OCI-LY7 (cell line): ENCODE results near the gene FAM181B.

- PRO-cap = no peak
- RAMPAGE, long total RNA = no peak
Observed at GRCh38 chr11:78080589-78081463, 1.2 kb upstream of the NDUFC2 start.

- PRO-cap = no peak
- RAMPAGE, long total RNA = no peak
Observed at GRCh38 chr11:78215853-78216471, 27.2 kb downstream of the USP35 start.

GRCh38 chr11:78416154-78416808 lies 1.3 kb downstream of the GAB2 start:
- PRO-cap = no peak
- RAMPAGE, long total RNA = no peak

DNA sequence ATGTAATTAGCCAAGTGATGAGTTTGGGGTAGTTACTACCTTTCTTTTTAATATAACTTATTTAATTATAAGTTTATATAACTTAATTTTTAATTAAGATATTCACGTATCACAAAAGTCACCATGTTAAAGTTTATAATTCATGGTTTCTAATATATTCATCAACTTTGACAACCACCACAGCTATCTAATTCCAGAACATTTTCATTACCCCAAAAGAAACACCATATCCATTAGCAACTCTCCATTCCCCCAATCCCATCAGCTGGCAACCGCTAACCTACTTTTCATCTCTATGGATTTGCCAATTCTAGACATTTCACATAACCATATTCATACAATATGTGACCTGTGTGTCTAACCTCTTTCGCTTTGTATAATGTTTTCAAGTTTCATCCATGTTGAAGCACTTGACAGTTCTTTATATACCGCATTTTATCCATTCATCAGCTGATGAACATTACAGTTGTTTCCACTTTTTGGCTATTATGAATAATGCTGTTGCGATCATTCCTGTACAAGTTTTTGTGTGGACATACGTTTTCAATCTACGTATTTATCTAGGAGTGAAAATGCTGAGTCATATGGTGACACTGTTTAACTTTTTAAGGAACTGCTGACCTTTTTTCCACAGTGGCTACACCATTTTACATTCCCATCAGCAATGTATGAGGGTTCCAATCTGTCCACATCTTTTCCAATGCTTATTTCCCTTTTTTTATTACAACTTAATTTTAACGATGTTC lies 6.5 kb upstream of the GAB2 start:
- PRO-cap = no peak
- RAMPAGE, long total RNA = no peak

GRCh38 chr11:78426300-78426499 lies 8.6 kb upstream of the GAB2 start:
- PRO-cap = no peak
- RAMPAGE, long total RNA = no peak

DNA sequence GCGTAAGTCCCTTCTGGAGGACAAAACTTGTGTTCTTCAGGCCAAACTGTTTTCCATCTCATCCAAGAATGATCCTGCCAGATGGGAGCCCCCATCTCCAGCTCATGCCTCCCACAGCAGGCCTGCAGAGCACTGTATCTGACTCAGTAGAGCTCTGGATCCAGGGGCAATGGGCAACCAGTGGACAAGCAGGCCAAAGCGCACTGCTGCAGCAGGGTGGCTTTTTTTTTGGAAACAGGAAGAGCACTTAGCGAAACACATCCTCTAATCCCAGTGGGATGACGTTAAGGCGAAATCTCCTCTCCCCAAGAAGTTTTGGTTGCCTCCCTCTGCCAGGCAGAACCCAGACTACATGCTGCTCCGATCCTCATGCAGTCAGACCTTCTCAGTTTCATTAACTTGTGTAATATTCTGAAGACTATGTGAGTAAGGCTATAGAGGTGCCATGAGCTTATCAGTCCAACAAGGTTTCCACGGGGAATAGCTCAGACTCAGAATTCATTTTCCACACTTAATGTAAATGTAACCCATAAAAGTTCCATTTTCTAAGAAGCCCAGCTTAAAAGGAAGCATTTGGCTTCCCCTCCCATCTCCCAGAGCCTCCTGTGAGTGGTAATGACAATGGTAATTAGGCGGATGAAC lies 81.3 kb upstream of the NARS2 start:
- PRO-cap = no peak
- RAMPAGE, long total RNA = no peak

GRCh38 chr11:78810280-78810610 lies 235.6 kb upstream of the NARS2 start:
- PRO-cap = no peak
- RAMPAGE, long total RNA = no peak

DNA sequence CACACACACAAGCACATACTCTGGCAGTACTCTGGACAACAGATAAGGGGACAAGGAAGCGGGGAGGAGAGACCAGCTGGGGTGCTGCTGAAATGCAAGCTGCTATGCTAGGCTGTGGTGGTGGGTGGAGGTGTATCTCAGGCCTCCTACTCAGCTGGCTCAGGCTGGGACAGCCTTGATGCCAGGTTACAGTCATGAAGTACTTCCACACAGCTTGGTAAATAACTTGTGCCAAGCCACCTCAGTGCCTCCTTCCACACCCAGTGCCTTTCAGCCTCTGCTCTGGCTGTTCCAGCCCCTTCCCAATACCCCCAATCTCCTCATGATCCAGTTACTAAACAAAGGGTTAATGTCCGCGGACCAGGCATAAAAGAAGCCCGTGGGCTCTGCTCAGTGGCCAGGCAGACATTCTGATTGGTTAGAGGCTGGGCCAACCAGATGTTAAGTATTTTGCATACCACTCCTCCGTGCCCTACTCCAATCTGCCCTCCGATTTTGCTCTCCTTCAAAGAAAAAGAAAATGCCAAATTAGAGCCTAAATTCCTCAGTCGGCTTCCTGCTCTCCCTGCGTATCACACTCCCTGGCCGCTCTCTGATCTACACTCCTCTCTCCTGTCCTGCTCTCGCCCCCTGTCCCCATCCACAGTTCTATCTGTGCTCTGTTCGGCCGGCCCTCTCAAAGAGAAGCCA lies 373.9 kb downstream of the TENM4 start:
- PRO-cap = no peak
- RAMPAGE, long total RNA = no peak

DNA sequence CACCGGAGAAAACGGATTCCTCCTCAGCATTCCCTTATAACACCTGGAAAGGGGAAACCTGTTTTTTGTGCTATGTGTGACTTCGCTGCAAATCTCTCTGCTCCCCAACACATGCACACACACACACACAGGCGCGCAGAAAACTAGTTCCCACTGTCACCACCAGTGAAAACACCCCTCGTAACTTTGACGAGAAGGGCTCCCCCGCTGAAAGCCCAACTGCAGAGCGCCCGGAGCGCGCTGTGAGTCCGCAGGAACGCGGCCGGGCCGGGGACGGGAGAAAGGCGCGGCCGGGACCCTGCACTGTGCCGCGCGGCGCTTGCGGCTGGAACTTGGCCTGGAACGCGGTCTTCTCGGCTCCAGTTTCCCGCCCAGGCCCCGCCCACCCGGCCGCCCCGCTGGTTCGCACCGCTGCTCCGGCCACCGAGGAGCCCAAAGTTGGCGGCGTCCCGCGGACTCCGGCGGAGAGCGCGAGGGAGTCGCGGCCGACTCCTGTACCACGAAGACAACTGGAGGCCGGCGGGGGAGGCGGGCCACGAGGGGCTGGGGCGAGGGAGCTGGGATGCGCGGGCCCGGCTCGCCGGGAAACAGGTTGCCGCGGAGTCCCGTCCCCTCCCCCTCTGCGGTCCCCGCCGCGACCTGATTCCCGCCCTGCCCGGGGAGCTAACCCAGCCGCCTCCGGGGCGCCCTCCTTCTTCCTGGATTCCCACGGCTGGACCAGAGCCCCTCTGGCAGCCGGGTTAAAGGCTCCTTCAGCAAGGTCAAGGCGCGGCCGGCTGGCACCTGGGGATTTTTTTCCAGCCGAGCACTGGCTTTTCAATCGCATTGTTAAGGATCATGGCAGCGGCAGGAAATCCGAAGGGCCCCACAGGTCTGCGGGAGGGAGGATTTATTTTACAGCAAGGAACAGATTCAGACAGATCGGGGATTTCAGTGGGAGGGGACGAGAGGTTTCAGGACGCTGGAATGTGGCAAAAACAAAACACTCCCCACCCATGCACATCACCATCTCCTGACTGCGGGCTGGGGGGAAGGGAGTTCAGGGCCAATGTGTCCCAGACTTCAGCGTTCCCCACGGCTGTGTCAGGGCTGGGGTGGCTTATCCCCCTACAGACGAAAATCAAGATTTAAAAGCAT lies 3.3 kb downstream of the TENM4 start:
- PRO-cap = no peak
- RAMPAGE, long total RNA = no peak

DNA sequence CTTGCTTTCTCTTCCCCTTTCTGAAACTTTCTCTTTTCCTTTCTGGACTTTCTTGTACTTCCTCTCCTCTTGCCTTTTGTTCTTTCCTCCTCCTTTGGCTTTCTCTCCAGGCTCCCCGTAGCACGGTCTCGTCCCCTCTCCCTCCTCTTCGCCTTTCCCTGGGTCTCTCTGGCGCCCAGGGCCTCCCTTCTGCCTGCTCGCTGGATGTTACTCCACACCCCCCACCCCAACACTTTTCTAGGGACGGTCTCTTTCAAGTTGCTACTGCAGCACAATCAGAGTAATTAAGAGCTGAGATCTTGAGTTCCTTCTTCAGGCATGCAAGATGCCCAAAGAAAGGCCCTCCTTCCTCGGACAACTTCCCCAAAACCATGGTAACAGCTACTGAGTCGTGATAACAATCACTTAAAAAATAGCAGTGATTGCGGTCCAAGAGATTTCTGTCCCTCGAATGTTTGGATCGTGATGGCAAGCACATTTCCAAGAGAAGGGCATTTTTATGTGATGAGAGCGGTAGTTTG lies 546 bp upstream of the TENM4 start:
- PRO-cap = no peak
- RAMPAGE, long total RNA = no peak

DNA sequence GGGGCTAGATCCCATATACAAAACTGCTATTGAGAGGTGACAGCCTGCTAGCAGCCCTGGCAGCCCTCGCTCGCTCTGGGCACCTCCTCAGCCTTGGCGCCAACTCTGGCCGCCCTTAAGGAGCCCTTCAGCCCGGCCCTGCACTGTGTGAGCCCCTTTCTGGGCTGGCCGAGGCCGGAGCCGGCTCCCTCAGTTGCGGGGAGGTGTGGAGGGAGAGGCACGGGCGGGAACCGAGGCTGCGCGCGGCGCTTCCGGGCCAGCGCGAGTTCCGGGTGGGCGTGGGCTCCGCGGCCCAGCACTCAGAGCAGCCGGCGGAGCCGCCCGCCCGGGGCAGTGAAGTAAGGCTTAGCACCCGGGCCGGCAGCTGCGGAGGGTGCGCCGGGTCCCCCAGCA lies 330.0 kb downstream of the FAM181B start:
- PRO-cap = no peak
- RAMPAGE, long total RNA = no peak

- PRO-cap = no peak
- RAMPAGE, long total RNA = no peak
Observed at GRCh38 chr11:82733022-82734062, at the start of gene FAM181B. Gene FAM181B (minus strand): TSS chr11:82733864.

- PRO-cap = no peak
- RAMPAGE, long total RNA = no peak
Observed at GRCh38 chr11:83019804-83020363, 51.8 kb downstream of the RAB30 start.

GRCh38 chr11:83070275-83070694 lies 1.4 kb downstream of the RAB30 start:
- PRO-cap = no peak
- RAMPAGE, long total RNA = no peak

- PRO-cap = unidirectional peak, minus-strand start at chr11:83073315; unidirectional peak, minus-strand start at chr11:83073357
- RAMPAGE, long total RNA = no peak
Observed at GRCh38 chr11:83073267-83073640, 1.6 kb upstream of the RAB30 start.

- PRO-cap = no peak
- RAMPAGE, long total RNA = no peak
Observed at GRCh38 chr11:83116220-83116550, 40.7 kb upstream of the PCF11 start.

DNA sequence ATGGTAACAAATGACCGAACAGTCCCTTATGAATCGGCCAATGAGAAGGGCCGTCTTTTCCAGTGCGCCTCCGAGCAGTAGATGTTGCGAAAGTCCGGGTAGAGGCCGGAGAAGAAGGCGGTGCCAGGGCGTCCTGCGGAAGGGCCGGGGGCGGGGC lies 168 bp upstream of the PCF11 start:
- PRO-cap = bidirectional peak, plus-strand start at position 89 of the sequence, minus-strand start outside the sequence; bidirectional peak, plus-strand start outside the sequence, minus-strand start at position 104 of the sequence
- RAMPAGE, long total RNA = no peak

DNA sequence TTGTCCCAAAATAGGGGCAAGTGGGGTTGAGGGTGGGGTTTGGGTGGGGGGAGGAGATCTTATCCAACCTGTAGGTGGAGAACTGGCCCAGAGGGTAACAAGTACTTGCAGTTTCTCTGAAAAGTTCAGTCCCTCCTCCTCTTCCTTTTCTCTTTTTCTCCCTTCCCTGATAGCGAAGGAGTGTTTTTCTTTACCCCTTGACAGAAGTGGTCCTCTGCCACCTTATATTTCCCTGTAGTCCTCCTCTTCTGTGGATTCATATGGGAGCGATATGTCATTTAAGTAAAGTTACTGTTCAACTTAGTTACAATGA lies 1.3 kb downstream of the PCF11 start:
- PRO-cap = no peak
- RAMPAGE, long total RNA = no peak

DNA sequence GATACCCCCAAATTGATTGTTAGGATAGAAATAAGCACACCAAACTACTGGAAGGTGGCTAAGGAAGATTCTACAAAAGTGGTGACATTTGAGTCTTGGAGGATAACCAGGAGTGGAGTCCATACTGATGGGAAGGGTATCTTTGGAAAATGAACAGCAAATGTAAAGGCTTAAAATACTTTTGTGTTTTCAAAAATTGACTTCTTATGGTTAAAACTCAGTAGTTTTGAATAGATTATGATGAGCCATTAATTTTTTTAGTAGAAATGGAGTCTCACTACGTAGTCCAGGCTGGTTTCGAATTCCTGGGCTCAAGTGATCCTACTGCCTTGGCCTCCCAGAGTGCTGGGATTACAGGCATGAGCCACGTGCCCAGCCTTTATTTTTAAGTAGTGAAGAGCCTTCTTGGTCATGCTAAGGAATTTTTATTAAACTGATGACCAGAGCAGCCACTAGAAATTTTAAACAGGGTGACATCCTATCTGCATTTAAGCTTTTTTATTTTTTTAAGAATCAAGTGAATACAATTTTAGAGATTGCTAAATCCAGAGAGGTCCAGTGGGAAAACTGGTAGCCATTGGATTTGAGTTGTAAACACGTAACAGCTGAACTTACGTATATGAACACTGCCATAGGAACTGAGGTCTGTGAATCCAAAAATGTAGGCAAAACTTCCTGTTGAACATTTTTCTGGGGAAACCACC lies 7.2 kb upstream of the ANKRD42 start:
- PRO-cap = no peak
- RAMPAGE, long total RNA = no peak

DNA sequence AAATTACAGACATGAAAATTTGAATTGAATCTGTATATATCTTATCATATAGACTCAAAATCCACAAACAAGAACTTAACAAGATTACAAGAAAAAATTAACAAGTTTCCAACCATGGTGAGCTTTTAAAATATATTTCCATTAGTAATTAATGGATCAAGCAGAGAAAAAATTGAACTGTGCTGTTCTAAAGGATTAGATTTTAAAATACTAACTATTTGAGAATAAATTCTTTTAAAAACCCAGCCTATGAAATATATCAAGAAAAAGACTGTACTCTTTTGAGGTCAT lies 152.9 kb downstream of the DLG2 start:
- PRO-cap = no peak
- RAMPAGE, long total RNA = no peak